Rectum (tissue), 1 donor: ENCODE results near the gene ADSS1.

GRCh38 chr14:103677278-103677563, 38.0 kb downstream of the XRCC3 start:
- PRO-cap: no peak

- PRO-cap: unidirectional peak, minus-strand start at chr14:103704864
Observed at GRCh38 chr14:103704714-103705715, 10.2 kb downstream of the XRCC3 start.

DNA sequence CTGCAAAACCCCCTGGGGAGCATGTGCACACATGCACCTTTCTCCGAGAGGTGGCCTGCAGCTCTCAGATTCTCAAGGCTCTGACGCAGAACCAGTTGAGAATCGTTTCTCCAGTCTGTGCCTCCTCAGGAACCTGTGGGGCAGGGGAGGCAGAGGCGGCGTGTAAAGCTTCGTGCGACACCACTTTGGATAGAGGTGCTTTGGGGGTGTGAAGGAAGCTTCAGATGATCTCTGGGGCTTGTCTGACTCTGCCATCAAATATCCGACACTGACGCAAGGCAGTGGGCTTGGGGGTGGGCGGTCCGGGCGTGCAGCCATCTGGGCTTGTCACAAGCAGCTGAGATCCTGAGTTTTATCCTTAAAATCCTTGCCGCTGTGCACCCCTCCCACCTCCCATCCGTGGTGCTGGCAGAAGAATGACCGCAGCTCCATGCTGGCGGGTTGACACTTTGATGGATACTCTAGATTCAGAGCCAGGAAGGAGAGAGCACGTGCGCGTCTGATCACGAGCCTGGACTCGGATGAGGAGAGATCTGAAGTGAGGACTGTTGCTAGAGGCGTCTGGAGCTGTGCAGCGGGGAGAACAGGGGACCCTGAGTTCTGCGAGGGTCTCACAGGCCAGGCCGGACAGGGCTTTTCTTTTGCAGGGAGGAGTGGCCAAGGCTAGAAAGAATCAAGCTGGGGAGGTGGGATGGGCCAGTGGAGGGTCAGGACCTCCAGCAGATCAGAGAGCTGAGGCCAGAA, 2.9 kb downstream of the ZFYVE21 start:
- PRO-cap: no peak

GRCh38 chr14:103734039-103734639, 18.5 kb downstream of the ZFYVE21 start:
- PRO-cap: no peak

DNA sequence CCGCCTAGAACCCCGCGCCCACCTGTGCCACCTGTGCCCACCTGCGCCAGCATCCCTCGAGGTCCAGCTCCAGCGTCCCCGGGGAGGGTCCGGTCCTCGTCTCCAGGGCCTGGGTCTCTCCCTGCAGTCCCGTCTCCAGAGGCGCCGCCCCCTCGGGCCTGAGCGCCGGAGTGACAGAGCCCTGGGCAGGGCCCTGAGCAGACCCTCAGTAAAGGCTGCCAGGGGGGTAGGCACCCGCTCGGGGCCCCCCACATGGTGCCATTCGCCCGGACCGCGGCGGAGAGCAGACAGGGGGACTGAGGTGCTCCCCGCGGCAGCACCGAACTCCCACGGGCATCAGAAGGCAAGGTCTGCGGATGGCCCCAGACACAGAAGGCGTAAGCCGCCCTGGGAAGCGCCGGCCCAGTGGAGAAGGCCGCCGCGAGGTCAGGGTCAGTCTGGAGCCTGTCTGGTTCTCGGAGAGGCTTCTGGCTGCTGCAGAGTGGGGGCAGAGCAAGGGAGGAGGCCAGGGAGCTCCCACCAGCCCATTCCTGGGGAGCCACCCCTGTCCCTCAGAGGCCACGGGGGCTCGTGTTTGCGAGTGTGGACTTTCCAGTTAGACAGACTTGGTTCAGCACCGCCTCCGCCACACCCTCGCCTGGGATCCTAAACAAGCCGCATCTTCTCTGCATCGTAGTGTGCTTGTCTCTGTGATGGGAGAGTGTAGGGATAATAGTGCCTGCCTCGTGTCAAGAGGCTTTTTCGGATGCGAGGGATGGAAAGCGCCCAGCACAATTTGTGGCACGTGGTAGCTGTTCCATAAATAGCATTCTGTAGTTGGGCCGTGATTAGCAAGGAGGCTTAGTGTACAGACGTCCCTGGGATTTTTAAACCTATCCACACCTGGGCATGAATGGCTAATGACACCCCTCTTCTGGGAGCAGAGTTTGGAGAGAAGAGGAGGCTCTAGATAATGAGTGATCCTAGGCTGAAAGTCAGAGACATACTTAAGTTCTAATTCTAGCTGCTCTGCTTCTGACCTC, 1.2 kb upstream of the PPP1R13B start:
- PRO-cap: unidirectional peak, minus-strand start at position 532 of the sequence

- PRO-cap: no peak
Observed at GRCh38 chr14:103861493-103862145, 14.2 kb upstream of the PPP1R13B start.

- PRO-cap: no peak
Observed at GRCh38 chr14:104158744-104159420, 20.5 kb downstream of the KIF26A start.

DNA sequence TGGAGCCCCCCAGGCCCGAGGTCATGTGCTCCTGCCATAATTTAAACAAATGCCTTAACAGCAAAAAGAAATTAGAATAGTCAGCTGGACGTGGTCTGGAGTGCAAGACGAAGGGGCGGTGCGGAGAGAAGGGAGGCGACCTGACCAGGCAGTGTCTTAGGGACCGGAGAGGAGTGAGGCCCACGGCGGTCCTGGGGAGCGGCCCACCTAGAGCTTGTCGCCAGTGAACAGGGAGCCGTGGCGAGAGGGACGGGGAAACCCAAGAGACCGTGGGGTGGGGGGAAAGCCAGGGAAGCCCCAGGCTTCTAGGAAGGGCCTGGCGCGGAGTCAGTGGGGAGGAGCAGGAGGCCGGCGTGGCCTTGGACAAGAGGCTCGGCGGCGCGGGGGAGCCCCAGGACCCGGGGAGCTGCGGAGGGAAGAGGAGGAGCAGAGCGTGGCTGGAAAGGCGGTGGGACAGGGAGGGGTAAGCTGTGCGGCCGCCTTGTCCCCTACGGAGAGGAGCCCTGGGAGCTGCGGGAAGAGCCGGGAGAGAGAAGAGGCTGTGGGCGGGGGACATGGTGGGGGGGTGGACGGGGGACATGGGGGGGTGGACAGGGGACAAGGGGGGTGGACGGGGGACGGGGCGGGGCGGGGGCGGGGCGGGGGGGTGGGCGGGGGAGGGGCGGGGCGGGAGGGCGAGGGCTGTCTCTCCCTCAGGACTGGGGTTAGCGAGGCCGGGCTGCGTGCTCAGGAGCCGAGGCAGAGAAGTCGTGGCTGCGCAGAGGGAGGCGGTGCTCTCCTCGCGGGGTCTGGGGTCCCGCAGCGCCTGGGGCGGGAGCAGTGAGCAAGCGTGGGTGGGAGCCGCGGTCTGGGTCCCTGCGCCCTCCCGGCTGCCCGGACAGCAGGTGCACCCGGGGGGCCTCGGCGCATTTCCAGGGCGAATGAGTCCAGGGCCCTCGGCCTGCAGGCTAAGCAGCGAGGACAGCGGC, 118.3 kb upstream of the C14orf180 start:
- PRO-cap: no peak

- PRO-cap: no peak
Observed at GRCh38 chr14:104461965-104462210, 117.7 kb upstream of the C14orf180 start.

GRCh38 chr14:104676699-104677169, 12.7 kb upstream of the INF2 start:
- PRO-cap: no peak

- PRO-cap: bidirectional peak, plus-strand start at chr14:104677866, minus-strand start at chr14:104677750
Observed at GRCh38 chr14:104677170-104677969, 12.0 kb upstream of the INF2 start.

GRCh38 chr14:104678352-104679003, 10.9 kb upstream of the INF2 start:
- PRO-cap: bidirectional peak, plus-strand start at chr14:104678618, minus-strand start at chr14:104678528

GRCh38 chr14:104694537-104695409, 5.4 kb downstream of the INF2 start:
- PRO-cap: no peak

DNA sequence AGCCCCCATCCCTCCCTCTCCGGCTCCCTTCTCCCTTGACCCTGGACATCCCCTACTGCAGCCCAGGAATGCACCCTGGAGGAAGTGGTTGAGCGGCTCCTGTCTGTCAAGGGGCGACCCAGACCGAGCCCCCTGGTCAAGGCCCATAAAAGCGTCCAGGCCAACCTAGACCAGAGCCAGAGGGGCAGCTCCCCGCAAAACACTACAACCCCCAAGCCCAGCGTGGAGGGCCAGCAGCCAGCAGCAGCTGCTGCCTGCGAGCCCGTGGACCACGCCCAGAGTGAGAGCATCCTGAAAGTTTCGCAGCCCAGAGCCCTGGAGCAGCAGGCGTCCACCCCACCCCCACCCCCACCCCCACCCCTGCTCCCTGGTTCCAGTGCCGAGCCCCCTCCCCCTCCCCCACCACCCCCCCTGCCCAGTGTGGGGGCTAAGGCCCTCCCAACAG, 16.8 kb upstream of the ADSS1 start:
- PRO-cap: no peak

DNA sequence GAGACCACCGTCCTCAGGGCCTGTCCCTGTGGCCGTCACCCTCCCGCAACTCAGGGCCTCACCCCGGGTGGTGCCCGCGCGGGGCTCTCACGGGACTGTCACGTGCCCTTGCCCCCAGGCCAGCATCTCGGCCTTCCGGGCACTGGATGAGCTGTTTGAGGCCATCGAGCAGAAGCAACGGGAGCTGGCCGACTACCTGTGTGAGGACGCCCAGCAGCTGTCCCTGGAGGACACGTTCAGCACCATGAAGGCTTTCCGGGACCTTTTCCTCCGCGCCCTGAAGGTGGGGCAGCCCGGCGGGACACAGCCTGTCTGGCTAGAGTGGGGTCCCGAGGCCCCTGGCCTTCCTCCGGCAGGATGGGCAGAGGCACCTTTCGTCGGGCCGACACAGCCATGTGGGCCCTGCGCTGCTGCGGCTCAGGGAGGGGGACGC, 11.3 kb upstream of the ADSS1 start:
- PRO-cap: no peak

DNA sequence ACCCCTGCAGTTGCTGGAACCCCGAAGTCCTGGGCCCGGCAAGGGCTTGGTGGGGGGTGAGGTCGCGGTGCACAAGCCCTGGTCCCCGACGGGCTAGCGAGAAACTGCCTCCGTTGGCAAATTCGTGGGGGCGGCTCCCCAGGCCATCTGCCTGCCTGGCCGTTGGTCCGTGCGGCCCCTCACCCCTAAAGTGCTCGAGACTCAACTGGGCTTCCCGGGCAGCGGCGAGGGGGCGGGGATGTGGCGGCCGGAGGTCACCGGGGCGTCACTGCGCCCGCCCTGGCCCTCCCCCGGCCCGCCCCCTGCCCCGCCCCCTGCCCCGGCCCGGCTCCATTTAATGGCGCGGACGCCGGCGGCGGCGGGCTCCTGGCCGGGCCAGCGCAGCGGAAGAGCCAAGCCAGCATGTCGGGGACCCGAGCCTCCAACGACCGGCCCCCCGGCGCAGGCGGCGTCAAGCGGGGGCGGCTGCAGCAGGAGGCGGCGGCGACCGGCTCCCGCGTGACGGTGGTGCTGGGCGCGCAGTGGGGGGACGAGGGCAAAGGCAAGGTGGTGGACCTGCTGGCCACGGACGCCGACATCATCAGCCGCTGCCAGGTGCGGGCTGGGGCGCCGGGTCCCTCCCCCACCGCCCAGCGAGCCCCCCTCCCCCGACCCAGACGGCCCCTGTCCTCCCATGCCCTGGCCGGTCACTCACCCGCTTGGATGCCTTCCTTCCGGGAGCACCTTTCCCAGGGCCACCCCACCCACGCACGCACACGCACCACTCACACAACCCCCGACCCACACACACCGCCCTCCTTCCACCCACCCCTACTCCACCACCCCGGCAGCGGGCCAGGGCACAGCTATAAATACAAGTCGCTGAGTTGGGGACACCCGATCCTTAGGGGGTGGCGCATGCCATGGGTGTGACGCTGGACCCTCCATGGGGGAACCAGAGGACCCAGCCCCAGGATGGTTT, at the start of gene ADSS1:
ADSS1 (plus strand) TSS at position 361 of the 961 bp plus-strand sequence.
- PRO-cap: bidirectional peak, plus-strand start at position 337 of the sequence, minus-strand start at position 192 of the sequence; bidirectional peak, plus-strand start at position 879 of the sequence, minus-strand start at position 700 of the sequence

DNA sequence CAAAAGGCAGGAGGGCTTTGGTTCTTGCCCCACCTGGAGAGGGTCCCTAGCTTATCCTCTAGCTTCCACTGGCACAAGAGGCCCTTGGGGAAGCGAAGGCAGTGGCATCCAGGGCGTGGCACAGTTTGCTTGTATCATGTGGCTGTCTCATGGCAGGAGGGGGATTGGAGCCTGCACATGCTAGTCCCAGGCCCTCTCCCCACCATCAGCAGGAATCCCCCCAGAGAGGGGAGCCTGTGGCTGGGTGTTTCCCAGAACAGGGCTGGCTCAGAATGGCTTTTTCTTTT, 10.2 kb downstream of the ADSS1 start:
- PRO-cap: unidirectional peak, minus-strand start at position 70 of the sequence

DNA sequence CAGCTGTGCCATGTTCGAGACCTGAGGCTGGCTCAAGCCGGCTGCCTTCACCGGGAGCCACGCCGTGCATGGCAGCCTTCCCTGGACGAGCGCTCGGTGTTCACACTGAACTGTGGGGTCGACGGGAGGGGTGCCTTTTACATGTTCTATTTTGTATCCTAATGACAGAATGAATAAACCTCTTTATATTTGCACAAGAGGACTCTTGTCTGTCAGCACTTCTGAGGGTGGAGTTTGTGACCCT, 6.4 kb downstream of the SIVA1 start:
- PRO-cap: no peak

- PRO-cap: no peak
Observed at GRCh38 chr14:104766830-104767048, 13.8 kb downstream of the SIVA1 start.

DNA sequence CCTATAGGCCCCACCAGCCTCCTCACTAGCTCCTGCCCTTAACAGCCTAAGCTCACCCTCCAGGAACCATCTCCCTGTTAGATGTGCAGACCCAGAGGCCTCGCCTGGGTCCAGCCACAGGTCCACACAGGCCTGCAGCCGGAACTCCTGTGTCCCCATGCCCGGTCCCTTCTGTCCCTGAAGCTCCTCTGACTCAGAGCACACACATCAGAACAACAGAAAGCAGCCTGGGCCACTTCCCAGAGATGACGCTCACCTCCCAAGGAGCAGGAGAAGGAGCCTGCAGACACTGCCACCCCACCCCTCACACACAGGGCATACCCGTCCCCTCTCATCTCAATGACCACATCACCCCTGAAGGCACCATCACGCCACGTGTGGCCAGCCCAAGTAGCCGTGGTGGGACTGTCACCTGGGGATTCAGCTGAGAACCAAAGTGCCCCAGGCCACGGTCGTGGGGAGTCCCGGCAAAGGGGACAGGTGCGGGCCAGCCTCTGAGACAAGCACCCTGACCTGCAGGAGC, 5.7 kb downstream of the AKT1 start:
- PRO-cap: no peak